ENCODE results near the genes PIK3CB and TRIM42.

- RRBS: 2% methylated on average over 17 of the region's 60 CpGs
Measured at GRCh38 chr3:138187474-138188374, 623 bp downstream of the ARMC8 start.

DNA sequence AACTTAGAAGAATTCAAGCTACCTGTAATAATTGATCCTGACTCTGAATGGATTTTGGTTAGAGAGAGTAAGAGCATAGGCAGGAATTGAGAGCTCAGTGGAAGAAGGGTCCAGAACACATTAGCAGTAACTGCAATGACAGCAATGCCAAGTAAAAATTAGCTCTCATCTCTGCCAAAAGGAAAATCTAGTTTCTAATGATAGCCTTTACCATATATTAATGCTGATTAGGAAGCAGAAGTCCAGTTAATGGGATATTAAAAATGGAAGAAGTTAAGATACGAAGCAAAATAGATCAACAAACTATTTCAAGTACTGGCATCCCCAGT is 61.1 kb downstream of the ARMC8 start:
- RRBS: no CpG with 5 or more reads among the region's 1 CpG

GRCh38 chr3:138534823-138535561 is 59.1 kb downstream of the CEP70 start:
- RRBS: no CpG with 5 or more reads among the region's 5 CpGs

DNA sequence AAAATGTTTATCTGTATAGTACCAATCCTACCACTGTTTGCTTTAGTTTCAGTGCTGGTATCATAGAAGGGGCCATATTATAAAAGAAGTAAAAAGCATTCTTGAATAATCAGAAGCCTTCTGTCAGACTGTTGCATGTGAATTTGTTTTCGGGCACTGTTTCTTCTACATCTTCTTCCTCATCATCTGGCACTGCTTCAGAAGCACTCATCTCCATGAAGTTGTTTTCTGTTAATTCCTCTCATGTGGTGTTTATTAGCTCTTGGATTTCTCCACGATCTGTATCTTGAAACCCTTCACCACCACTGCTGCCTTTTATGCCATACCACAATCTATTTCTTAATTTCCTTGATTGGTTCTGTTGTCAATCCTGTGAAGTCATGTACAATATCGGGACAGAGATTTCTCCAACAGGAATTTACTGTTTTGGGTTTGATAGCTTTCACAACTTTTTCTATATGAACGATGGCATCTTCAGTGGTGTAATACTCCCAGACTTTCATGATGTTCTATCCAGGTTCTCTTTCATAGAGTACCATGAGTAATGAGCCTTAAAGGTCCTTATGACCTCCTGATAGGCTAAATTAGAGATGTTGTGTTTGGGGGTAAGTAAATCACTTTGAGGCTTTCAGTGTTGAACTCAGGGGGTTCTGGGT is 90.0 kb downstream of the PIK3CB start:
- RRBS: no CpG with 5 or more reads among the region's 4 CpGs

DNA sequence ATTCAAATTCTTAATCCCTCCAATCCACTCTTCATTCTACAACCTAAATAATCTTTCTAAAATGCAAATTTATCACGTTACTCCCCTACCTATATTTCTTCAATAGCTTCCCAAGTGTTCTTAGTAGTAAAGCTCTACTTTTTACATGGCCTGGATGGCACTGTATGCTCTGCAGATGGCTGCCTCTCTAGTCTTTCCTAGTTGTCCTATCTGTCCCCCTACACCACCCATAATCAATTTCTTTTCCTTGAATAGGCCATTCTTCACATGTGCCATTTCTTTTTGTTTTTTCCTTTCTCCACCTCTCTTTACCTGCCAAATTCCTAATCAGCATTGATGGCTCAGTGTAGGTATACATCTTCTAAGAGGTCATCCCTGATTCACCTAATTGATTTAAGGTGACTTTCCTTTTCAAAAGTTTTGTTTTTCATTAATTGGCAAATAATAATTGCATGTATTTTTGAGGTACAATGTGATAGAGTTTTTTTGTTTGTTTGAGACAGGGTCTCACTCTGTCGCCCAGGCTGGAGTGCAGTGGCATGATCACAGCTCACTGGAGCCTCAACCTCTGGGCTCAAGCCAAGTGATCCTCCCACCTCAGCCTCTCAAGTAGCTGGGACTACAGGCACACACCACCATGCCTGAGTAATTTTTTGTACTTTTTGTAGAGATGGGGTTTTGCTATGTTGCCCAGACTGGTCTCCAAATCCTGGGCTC is 85.2 kb downstream of the PIK3CB start:
- RRBS: no CpG with 5 or more reads among the region's 2 CpGs

GRCh38 chr3:138834159-138835198 is at the start of gene PIK3CB:
Gene PIK3CB (minus strand): TSS chr3:138834928.
- RRBS: 1% methylated on average over 40 of the region's 113 CpGs

DNA sequence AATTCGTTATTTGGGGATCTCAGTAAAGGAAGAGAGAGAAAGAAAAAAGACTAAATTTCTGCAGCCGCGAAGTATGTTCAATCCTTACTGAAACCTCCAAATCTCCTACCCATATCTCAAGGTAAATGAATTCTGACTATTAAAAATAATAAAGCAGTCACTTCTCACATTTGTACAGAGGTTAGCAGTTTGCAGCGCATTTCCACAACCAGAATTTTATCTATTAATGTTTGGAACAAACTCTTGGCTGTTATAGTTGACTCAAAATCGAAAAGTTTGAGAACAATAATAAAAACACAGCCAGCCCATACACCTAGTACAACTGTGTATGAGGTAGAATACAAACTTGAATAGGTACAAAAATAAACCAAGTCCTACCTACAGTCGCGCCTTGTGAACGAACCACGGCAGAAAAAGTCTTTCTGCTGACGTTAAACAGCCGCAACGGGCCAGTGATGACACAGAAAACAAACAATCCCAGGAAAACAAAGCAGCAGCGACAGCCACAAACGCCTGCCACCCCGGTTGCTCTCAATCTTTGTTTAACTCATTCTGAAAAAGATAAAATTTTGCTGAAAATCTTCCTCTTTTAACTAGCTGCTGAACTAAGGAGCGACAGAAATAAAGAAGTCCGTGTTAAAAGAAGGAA is 3.2 kb downstream of the FOXL2 start:
- RRBS: no CpG with 5 or more reads among the region's 17 CpGs

DNA sequence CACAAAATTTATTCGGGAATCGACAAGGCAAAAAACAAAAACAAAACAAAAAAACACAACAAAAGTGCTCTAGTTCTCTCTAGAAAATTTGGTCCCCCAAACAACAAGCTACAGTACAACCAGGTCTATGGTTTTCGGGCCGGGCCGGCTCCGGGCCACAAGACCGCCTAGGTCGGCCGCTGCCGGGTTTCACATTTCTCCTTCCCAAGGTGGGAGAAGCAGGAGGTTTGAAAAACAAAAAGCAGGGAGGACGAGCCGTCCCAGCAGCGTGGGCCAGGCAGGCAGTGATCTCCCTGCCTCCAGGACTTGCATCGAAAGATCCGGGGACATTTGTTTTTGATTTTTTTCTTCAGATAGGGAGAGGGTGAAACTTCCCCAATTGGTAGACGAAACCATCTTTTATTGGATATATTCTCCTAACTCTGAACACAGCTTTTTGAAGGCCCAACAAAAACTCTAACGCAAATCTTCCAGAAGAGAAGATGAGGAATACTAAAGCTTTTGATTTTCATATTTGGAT is 2.6 kb downstream of the FOXL2 start:
- RRBS: no CpG with 5 or more reads among the region's 17 CpGs

DNA sequence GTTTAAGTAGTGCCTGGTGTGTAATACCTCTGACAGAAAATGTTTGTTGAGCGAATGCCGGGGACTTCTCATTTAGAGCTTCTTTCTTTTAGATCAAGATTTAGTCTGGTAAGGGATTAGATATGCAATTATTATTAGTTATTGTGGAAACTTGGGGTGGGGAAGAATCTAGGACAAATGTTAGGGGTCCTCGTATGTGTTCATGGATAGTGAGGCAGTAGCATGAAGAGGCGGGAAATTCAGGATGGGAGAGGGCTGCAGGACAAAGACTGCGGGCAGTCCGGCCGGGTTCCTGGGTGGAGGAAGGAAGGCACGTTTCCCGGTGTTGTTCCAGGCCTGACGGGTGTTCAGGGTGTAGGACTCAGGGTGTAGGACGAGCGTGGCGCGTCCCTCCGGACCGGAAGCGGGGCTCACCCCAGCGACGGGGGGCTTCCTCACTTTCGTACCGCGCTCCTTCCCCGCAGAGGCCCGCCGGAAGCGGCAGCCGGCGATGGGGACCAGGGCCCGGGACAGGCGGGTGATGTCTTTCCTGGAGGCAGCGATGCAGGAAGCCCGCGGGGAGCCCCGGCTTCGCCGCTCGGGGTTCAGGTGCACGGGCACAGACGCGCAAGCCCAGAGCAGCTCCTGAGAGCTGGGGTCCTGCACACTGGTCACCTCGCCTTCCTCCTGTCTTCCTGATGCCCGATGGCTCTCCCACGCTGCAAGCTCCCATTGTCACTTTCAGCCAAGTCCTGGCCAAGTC is 13.3 kb downstream of the FOXL2NB start:
- RRBS: 6% methylated on average over 23 of the region's 43 CpGs

GRCh38 chr3:139531487-139531888 is 8.1 kb downstream of the RBP1 start:
- RRBS: no CpG with 5 or more reads among the region's 2 CpGs

DNA sequence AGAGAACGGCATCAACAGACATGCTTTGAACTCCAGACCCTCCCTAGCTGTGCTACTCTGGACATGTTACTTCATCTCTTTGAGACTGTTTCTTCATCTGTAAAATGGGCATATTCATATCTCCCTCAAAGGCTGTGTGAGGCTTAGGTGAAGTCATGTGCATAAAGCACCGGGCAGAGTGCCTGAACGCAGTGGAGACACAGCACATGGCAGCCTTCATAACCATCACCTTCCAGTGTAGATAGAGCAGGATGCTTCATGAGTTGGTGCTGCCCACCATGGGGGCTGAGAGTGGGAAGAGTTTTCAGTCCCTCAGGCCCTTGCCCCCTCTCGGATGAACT is 1.2 kb downstream of the RBP1 start:
- RRBS: no CpG with 5 or more reads among the region's 4 CpGs

- RRBS: no CpG with 5 or more reads among the region's 1 CpG
Measured at GRCh38 chr3:139654727-139654971, 23.1 kb downstream of the NMNAT3 start.

DNA sequence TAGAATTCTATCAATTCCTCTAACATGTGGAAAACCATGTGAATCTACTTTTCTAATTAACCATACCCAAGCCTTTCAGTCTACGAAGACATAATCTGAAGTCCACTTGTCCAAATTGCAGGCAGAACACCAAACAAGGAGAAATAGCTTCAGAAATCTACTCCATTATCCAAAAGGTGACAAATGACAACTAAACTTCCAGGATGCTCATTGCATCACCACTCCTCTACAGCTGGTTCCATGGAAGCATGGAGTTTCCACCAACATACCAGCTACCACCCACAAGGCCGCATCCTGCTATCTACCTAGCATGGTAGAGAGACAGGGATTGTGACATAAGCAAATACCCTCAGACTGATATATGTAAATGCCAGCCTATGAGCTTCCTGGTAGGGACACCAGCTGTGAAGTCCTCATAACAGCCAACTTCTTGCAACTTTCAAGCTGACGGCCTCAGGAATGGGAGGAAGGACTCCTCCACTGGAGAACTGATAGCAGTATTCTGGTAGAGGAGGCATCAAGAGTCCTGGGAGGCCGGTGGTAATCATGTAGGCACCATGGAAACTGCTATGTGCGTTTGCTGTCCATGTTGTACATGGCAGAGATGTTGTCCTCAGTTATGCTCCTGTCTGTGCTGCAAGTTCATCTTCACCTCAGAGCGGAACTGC is at the start of gene TRIM42:
Gene TRIM42 (plus strand): TSS at position 392 of the 668 bp plus-strand sequence.
- RRBS: no CpG with 5 or more reads among the region's 6 CpGs

DNA sequence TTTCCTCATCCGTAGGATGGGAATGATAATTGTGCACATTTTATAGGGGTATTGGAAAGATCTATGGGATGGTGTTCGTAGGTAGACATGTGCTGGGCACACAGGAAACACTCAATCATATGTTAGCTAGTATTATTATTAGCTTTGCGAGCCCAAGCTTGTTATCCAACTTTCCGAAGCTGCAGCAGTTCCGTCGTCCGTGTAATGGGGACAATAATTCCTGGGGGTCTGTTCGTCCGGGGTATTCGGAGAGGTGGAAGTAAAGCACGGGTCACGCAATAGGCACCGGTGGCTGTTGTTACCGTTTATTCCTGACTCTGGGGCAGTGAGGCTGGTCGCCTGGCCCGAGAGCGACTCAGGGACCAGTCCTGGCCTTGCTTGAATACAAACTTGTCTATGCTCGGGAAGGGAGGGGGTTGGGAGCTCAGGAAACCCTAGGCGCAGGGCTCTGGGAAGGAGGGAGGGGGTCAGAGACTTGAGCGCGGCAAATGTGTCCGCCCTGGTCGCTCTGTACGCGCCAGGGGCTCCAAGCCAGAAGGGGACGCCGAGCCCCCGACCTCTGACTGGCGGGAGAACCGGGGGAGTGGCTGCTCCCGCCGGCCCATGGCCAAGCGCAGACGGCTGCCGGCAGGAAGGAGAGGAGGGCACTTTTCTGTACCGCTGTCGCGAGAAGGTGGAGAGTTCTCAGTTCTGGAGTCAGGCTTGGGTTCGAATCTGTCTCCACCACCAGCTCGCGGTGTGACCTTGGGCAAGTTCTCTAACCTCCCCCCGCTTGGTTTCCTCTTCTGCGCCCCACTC is 1.4 kb downstream of the SPSB4 start:
- RRBS: no CpG with 5 or more reads among the region's 43 CpGs

DNA sequence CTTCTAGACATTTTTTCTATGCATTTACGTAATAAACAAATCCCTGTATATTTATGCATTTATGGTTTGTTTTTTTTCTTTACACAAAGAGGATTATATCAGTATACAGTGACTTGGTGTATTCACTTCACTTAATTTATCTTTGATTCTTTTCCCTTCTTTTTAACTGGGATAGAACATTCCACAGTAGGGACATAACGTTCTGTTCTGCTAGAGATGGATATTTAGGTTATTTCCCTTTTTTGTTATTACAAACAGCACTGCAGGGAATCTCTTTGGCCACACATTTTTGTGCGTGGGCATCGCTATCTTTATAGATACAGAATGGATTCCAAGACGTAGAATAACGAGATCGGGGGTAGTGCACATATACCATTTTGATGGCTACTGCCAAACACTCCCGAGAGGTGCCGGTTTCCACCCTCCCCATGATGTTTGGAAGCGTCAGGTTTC is 44.7 kb downstream of the PXYLP1 start:
- RRBS: no CpG with 5 or more reads among the region's 10 CpGs

GRCh38 chr3:141401700-141401871 is 33.3 kb downstream of the ZBTB38 start:
- RRBS: no CpG with 5 or more reads among the region's 4 CpGs

DNA sequence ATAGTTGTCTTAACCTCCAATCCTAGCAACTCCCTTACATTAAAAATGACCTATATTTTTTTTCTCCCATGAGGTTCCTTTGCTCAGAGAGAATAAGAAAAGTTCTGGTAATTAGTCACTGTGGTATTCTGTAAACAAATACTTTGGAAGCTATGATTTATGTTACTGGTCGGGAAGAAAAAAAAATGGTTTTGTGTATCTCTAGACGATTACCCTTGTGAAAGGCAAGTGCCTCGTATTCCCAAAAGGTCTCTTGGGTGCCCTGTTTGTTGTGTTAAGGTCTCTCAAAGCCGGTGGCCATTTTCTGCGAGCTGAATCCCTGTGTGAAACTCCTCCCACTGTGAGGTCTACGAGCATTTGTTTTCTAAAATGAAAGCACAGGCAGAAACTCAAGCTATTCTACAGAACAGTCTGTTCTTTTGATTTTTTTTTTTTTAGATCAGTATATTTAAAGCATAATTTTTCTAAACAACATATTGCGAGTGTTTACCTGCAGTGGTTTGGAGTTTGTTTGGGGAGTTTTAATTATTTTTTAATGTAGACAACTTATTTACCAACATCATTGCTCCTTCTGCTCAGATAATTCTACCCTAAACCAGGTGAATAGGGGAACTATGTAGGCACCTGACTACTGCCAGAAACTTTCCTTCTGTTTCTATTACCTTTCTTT is 43.9 kb downstream of the ZBTB38 start:
- RRBS: no CpG with 5 or more reads among the region's 7 CpGs

DNA sequence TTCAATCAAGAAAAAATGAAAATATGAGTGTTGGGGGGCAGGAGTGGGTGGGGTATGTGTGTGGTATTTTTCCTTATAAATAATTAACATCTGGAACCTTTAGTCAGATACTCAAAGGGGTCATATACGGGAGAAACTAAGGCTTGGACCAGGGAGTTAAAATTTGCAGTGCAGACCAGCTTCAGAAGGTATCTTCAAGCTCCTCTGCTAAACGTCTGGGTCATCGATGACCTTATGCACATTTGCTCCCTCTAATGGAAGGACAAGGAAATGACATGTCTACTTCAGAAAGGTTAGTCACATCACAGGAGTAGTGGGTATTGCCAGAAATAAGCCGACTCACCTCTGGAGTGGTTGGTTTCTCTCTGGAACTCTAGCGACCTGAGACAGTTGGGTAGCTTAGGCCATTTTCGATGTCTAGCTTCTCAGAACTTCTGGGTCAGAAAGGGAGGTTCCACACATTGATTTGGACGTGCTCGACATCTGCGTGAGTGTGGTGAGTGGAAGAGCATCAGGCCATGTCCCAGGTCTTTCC is 31.9 kb upstream of the RASA2 start:
- RRBS: no CpG with 5 or more reads among the region's 9 CpGs

GRCh38 chr3:141489092-141489613 is 2.3 kb downstream of the RASA2 start:
- RRBS: no CpG with 5 or more reads among the region's 1 CpG

DNA sequence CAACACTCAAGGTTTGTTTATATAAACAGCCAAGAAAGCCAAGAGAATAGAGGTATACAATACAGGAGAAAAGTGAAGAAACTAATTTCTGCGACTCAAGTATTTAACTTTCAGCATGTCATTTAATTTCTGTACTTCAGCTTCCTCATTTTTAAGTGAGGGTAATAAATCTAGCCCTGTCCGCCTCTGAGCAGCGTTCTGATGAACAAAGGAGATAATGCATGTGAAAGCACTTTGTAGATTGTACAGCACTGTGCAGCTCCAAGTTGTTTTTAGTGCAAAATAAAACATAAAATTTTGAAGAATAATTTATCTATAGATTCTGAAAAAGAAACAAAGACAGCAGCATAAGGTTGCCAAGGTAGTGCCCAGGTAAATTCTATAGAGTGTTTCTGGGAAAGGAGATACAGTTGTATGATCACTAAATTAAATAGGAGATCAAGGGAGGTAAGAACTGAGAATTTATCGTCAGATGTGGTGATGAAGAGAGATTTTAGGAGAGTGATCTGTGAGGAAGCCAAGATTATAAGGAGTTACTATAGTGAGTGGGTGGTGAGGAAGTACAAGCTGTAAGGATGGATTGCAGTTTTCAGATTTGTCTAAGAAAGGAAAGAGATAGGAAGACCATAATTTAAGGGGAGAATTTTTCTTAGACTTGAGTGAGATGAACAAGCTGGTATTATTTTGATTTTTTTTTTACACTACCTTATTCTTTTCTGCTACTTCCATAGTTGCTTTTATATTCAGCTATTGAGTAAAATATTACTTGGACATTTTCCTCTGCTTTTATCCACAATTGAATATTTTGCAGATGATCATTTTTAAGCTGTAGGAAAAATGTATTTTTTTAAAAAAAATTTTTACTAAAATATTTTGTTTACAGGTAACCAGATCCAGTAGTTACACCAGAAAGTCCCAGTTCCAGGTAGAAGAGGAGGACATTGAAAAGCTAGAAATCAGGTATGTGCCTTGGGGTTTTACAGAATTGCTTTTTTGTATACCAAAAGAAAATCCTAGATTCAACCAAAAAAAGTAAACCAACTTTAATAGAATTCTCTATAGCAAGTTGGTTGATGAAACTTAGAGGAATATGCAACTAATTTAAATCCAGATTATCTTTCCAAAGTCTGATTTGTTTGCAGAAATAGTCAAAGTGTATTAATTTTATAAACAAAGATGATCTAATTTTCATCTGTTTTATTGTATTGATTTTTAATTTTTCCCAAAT is 71.6 kb downstream of the RASA2 start:
- RRBS: no CpG with 5 or more reads among the region's 4 CpGs